ENCODE data around the genes EID2B, LGALS14, PSMC4, ZNF780A and MAP3K10.

DNA sequence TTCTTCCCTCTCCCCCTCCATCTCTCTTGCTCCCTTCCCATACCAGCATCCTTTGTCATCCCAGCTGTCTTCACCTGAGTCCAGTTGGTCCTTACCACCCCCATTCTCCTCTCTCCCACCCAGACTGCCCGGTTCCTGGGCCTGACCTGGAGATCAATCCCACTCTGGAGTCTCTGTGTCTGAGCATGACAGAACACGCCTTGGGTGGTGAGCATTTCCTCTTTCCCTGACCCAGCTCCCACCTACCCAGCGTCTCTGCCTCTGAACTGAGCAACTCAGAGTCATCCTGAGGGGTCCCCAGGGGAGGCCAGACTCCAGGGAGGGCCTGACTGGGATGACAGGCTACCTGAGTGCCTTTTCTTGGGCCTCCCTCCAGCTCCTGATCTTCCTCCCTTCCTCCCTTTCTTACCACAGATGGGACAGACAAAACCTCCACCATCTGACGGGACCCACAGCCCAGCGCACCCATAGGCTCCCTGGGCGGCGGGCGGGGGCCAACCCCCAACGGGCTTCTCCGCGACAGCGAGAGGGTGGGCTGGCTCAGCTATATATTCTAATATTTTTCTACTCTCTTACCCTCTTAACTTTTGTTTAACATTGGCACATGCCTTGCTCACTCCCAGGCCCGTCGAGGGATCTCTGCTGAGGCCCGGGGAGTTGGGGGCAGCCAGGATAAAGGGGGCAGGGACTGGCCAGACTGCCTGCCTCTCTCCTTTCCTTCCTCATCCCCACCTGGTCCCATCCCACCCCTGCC, 7.6 kb downstream of the PAF1 start:
- PRO-cap, 4 experiments: no peak in any of the 4 experiments
- RAMPAGE, long total RNA, 2 experiments: no peak in any of the 2 experiments

- PRO-cap, 4 experiments: no peak in any of the 4 experiments
- RAMPAGE, long total RNA, 2 experiments: no peak in any of the 2 experiments
These were observed 3.7 kb downstream of the PAF1 start for GRCh38 chr19:39387148-39387684.

DNA sequence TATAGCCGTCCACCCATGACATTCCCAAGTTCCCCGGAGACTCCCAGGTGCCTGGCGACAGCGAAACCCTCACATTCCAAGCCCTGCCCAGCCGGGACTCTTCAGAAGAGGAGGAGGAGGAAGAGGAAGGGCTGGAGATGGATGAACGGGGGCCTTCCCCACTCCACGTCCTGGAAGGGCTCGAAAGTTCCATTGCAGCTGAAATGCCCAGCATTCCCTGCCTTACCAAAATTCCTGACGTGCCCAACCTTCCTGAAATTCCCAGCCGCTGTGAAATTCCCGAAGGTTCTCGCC, 10.2 kb downstream of the PLEKHG2 start:
- PRO-cap, 4 experiments: no peak in any of the 4 experiments
- RAMPAGE, long total RNA, 2 experiments: no peak in any of the 2 experiments

DNA sequence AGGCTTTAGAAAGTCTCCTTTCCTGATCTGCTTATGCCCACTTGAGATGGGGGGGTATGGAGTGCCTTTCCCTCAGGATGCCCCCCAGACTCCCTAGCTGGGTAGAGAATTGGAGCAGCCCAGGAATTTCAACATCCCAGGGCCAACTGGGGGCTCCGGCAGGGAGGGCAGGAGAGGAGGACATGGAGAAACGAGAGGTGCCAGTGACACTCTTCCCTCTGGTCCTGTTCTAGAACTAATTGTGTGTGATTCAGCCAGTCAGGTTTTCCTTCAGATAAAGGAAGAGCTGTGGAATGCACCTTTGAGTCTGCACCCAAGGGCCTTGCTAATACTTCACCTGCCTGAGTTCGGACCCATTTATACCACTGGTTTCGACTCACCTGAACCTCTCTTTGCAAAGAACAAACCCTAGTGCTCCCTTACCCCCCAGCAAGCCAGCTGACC, 13.1 kb upstream of the TIMM50 start:
- PRO-cap, 4 experiments: no peak in any of the 4 experiments
- RAMPAGE, long total RNA, 2 experiments: no peak in any of the 2 experiments

GRCh38 chr19:39532092-39533350, at the start of gene EID2B:
TSS of gene EID2B (minus strand) at chr19:39532852.
- PRO-cap, 4 experiments: peak in 4 of 4 experiments; most common minus-strand start chr19:39532817 (in 4)
- RAMPAGE, long total RNA, 2 experiments: no peak in any of the 2 experiments

GRCh38 chr19:39704094-39704621, at the start of gene LGALS14:
TSS of gene LGALS14 (plus strand) at chr19:39704481.
- PRO-cap, 4 experiments: no peak in any of the 4 experiments
- RAMPAGE, long total RNA, 2 experiments: no peak in any of the 2 experiments

GRCh38 chr19:39951631-39951961, 19.4 kb upstream of the PSMC4 start:
- PRO-cap, 4 experiments: no peak in any of the 4 experiments
- RAMPAGE, long total RNA, 2 experiments: no peak in any of the 2 experiments

DNA sequence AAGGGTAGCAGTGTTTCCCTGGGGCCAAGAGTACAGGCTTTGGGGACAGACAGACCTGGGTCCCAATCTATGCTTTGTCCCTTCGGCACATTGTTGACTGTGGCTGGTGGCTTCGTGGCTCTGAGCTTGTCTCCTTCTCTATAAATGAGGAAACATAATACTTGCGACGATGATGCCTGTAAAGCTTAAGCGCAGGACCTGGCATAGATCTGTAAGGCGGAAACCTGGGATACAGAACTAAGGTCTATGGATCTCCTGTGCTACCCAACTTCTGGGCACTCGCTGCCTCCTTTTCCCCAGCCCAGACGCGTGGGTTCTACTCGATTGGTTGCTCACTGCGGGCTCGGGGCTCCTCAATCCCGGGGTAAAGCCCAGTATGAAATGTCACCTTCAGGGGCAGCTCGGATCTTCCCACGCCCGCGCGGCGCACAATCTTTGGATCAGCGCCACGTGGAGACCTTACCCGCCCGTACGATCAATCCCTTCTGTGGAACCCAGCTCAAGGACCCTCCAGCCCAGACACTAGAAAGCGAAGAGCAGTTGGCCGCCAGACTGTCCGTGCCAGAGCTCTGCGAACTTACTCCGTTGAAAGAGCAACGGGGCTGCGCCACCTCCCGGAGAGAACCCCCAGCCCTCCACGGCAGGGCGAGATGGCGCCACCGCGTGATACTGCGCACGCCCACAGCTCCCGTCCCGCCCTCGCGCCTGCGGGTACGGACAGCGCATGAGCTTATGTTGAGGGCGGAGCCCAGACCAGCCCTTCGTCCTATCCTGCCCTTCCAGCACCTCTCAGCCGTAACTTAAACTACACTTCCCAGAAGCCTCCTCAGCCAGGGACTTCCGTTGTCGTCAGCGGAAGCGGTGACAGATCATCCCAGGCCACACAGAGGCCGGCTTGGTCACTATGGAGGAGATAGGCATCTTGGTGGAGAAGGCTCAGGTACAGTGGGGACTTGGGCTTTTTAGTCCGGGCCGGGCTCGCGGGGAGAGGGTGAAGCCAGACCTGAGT, at the start of gene PSMC4:
Gene PSMC4, plus strand, starts transcription at position 867 of the 1,009 bp plus-strand sequence.
- PRO-cap, 4 experiments: peak in 4 of 4 experiments; most common plus-strand start position 886 of the sequence (in 3); most common minus-strand start position 579 of the sequence (in 2)
- RAMPAGE, long total RNA, 2 experiments: start-site peak on the plus strand in 2 of 2 experiments, centred at positions 884 to 891 of the sequence, 263 to 1,454 reads per replicate; start-site peak on the minus strand in 1 of 2 experiments, centred at position 652 of the sequence, 11 reads per replicate

DNA sequence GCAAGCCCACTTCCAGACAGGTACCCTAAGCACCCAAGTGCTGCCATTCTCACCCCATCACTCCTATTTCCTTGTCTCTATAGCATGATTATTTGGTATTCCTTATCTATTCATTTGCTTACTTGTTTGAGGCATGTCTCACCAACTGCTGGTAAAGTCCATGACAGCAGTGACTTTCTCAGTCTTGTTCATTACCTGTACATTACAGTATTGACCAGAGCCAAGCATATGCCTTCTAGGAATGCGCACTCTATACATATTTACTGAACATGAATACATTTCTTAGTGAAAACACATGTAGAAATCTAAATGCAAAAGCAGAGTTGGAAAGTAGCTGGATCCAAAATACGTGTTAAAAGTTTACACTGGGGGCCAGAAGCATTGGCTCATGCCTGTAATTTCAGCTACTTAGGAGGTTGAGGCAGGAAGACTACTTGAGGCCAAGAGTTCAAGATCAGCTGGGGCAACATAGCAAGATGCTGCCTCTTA, 9.4 kb downstream of the ZNF780B start:
- PRO-cap, 4 experiments: no peak in any of the 4 experiments
- RAMPAGE, long total RNA, 2 experiments: no peak in any of the 2 experiments

DNA sequence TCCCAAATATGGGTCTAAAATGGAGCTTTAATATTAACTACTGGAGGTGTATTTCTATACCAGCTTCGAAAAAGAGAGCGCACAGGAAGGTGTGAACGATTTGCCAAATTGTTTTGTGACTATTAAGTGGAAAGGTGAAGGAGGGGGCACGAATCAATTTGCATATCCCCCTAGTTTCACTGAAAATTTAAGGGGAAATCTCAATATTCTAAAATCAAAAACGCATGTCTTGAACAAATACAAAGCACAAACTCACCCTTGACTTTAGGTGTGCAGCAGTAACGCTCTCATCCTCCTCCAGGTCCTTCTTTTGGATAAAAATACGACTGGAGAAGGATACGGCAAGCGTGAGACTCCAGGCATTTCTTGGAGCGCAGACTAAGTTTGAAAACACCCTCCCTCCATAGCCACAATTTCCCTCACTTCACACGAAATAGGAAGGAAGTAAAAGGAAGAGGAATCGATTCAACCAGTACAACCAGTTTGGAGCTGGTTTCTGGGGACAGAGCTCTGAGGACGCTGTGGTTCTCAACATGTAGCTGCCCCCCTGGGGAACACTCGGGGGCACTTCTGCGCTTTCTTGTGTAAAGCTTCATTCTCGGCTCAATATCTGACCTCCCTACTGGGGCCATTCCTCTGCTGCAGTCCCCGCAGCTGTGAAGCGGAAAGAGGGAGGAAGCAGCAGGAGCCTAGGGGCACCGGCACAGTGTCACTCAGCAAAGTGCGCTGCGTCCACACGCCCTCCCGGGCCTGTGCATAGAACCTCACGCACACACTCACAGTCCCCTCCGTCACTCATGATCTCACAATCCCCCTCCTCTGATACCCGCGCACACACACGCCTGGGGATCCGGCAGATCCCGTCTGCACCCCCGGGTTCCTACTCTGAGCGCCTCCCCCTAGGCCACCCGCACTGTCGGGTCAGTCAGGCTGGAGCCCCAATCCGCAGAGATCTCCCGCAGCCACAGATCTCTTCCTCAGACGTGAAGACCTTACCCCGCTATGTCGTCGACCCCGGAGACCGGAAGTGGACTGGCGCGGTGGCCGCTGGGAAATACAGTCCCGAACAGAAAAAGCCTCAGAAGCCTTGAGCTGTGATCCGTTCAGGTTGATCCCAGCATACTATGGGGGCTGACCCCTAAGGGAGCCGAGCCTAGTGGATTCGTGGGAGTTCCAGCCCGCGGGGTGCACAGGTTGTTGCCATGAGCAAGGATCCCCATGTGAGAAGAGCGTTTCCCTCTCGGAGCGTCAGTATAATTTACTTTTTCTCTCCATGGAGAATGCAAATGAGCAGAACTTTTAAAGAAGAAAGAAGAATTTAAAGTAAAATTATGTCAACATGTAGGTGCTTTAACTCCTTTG, at the start of gene ZNF780A:
Gene ZNF780A, minus strand, starts transcription at position 1,034 of the 1,362 bp plus-strand sequence.
- PRO-cap, 4 experiments: peak in 4 of 4 experiments; most common plus-strand start position 1,081 of the sequence (in 4); most common minus-strand start position 1,029 of the sequence (in 4)
- RAMPAGE, long total RNA, 2 experiments: start-site peak on the minus strand in 2 of 2 experiments, centred at positions 988 to 990 of the sequence, 52 to 54 reads per replicate

- PRO-cap, 4 experiments: no peak in any of the 4 experiments
- RAMPAGE, long total RNA, 2 experiments: no peak in any of the 2 experiments
These were observed 500 bp upstream of the ZNF780A start for GRCh38 chr19:40091281-40091605.

DNA sequence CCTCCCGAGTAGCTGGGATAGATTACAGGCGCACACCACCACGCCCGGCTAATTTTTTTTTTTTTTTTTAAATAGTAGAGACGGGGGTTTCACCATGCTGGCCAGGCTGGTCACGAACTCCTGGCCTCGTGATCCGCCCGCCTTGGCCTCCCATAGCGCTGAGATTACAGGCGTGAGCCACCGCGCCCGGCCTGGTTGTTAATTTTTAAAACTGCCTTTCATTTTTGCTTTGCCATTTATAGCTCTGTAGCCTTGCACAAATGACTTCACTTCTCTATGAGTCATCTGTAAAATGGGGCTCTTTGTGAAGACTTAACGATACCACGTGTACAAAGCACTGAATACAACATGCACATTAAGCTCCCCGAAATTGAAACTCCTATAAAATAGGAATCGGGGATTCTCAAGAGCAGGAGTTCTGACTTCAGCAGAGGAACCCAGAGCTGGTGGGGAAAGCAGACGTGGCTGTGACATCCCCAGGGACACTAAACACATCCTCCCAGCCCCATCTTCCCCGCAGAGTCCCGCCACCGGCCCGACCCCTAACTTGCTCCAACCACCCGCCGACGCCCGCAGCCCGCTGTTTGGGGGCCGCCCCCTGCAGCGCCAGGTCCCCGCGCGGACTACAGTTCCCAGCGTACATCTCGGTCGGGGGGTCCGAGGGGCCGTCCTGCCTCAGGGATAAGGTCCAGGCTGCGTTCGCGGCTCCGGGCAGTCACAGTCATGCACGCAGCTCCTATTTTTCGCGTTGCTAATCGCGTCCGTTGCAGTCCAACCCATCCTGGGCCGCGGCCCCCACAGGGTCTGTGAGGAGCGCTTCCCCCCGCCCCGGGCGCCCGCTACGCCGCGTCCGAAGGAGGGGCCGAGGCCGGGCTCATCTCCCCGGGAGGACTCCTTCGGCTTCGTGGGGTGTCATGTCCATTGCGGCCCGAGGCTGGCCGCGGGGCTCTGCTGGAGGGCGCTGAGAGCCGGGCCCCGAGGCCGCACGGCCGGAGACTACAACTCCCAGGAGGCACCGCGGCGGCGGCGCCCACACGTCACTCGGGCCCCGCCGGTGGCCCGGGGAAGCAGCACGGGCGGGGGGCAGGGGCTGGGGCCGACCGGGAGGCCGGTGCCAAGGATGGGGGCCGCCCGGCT, at the start of gene MAP3K10:
Gene MAP3K10, plus strand, starts transcription at position 1,037 of the 1,137 bp plus-strand sequence.
- PRO-cap, 4 experiments: peak in 4 of 4 experiments; most common plus-strand start position 1,037 of the sequence (in 2); most common minus-strand start position 998 of the sequence (in 3)
- RAMPAGE, long total RNA, 2 experiments: no peak in any of the 2 experiments

DNA sequence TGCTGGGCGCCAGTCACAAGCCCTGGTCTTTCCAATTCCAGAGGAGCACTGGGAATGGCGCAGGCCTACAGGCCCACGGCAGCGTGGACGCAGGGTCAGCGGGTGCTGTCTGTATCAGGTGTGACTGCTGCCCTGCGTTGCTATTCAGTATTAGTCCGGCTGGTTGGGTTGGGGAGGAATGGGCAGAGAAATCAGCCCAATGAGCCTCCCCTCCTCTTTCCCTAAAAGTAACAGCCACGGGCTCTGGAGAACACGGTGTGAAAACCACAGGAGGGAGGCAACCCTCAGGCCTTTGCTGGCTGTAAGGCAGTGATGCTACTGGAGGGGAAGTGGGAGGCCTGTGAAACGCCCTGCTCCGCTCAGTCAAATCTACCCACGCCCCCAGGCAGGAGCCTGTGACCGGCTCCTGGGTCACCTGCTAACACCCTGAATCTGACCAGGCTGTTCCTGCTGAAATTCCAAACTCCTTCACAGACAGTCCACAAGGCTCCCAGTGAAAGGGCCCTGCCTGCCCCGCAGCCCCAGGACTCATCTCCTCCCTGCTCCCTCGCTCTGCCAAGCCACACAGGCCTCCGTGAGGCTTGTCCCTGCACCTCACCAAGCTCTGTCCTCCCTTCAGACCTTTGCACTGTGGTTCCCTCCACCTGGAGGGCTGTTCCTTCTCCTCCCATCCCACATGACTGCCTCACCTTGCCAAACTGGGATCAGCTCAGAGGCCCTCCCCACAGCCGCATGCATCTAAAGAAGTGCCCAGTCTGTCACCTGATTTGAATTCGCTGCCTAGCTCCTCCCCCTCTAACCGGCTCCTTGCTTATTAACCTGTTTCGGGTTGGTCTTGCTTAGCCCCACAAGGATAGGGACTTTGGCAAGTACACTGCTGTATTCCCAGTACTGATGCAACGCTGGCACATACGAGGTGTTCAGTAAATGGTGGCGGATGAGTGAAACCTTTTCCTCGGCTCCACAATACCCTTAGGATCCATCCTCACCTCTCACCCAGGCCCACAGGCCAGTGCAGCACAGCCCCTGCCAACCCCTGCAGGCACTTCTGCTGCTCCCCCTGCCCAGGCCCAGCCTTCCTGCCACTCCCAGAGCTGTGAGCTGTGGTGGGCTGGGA, 4.7 kb downstream of the AKT2 start:
- PRO-cap, 4 experiments: peak in 4 of 4 experiments; most common plus-strand start position 850 of the sequence (in 2); most common minus-strand start position 606 of the sequence (in 3)
- RAMPAGE, long total RNA, 2 experiments: no peak in any of the 2 experiments

- PRO-cap, 4 experiments: no peak in any of the 4 experiments
- RAMPAGE, long total RNA, 2 experiments: no peak in any of the 2 experiments
These were observed 1.3 kb downstream of the PRX start for GRCh38 chr19:40411932-40412248.

DNA sequence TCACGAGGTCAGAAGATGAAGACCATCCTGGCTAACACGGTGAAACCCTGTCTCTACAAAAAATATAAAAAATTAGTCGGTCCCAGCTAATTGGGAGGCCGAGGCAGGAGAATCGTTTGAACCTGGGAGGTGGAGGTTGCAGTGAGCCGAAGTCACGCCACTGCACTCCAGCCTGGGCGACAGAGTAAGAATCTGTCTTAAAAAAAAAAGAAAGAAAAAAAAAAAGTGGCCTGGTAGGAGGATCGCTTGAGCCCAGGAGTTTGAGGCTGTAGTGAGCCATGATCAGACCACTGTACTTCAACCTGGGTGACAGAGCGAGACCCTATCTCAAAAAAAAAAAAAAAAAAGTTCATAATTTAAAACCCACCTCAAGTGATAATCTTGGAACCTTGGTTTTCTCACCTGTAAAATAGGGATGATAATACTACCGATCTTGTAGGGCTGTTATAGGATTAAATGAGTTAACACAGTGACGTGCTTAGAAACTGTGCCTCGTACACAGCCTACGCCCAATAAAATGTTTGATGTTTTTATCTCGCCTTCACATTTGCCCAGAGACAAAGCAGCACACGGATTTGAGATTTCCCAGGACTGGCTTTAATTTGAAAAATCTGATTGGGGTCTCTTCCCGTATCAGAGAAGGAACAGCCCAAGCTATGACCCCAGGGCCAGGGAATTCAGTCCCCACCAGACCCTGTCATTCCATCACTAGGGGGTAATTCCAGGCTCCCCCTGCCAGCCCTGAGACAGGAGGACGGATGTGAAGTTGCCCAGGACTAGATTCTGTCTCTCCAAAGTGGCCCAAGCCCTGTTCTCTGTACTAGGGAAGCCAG, 3.6 kb downstream of the SERTAD1 start:
- PRO-cap, 4 experiments: no peak in any of the 4 experiments
- RAMPAGE, long total RNA, 2 experiments: no peak in any of the 2 experiments

- PRO-cap, 4 experiments: no peak in any of the 4 experiments
- RAMPAGE, long total RNA, 2 experiments: no peak in any of the 2 experiments
These were observed 1.7 kb downstream of the SERTAD3 start for GRCh38 chr19:40442269-40442957.

DNA sequence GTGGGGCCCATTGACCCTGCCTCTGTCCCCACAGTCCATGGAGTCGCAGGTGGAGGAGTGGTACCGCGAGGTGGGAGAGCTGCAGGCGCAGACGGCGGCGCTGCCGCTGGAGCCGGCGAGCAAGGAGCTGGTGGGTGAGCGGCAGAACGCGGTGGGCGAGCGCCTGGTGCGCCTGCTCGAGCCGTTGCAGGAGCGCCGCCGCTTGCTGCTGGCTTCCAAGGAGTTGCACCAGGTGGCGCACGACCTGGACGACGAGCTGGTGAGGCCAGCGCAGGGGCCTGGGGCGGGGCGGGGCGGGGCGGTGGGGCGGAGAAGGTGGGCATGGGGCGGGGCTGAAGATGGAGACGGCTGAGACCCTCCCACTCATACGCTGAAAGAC, 27.5 kb upstream of the SHKBP1 start:
- PRO-cap, 4 experiments: no peak in any of the 4 experiments
- RAMPAGE, long total RNA, 2 experiments: no peak in any of the 2 experiments

DNA sequence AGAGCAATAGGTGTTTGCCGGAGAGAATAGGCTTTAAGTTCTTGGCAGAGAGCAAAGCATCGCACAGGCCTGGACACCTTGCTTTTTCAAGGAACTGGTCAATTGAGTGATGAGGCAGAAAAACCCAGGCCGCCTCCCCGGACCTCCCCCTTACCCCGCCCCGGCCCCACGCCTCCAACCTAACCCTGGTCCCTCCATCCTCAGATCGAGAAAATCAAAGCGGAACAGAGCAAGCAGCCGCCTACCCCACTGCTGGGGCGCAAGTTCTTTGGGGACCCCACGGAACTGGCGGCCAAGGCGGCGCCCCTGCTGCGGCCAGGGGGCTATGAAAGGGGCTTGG, 9.2 kb upstream of the SHKBP1 start:
- PRO-cap, 4 experiments: no peak in any of the 4 experiments
- RAMPAGE, long total RNA, 2 experiments: no peak in any of the 2 experiments

- PRO-cap, 4 experiments: no peak in any of the 4 experiments
- RAMPAGE, long total RNA, 2 experiments: no peak in any of the 2 experiments
These were observed 8.7 kb upstream of the SHKBP1 start for GRCh38 chr19:40567799-40568487.

GRCh38 chr19:40589406-40590463, 11.4 kb upstream of the LTBP4 start:
- PRO-cap, 4 experiments: no peak in any of the 4 experiments
- RAMPAGE, long total RNA, 2 experiments: no peak in any of the 2 experiments

Measured in right lobe of liver (tissue), 4 donors.